Measurements from ENCODE around the gene OPRM1.

DNA sequence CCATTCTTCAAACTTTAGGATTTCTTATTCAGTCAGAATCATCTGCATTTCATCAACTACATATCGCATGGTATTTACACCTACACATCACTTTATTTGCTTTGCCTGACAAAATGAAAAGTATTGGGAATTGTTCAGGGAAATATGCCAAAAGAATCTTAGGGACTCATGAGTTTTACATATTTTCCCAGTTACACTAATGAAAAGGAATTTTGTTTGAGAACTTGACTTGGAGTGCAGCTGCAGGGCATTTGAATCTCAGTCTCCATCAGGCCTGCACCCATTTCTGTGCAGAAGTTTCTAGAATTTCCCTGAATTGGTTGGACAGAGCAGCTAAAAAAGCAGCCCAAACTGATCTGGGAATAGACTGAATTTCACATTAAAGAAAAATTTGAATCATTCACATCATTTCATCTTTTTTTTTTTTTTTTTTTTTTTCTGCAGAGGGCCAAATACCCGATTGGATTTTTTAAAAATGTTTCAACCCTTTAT, 65.4 kb downstream of the MTHFD1L start:
- PRO-cap, 3 experiments = no peak in any of the 3 experiments
- RAMPAGE, long total RNA, 4 experiments = no peak in any of the 4 experiments
- RRBS = no CpG with 5 or more reads among the region's 2 CpGs

GRCh38 chr6:150937091-150937471, 71.6 kb downstream of the MTHFD1L start:
- PRO-cap, 3 experiments = no peak in any of the 3 experiments
- RAMPAGE, long total RNA, 4 experiments = no peak in any of the 4 experiments
- RRBS = no CpG with 5 or more reads among the region's 16 CpGs

DNA sequence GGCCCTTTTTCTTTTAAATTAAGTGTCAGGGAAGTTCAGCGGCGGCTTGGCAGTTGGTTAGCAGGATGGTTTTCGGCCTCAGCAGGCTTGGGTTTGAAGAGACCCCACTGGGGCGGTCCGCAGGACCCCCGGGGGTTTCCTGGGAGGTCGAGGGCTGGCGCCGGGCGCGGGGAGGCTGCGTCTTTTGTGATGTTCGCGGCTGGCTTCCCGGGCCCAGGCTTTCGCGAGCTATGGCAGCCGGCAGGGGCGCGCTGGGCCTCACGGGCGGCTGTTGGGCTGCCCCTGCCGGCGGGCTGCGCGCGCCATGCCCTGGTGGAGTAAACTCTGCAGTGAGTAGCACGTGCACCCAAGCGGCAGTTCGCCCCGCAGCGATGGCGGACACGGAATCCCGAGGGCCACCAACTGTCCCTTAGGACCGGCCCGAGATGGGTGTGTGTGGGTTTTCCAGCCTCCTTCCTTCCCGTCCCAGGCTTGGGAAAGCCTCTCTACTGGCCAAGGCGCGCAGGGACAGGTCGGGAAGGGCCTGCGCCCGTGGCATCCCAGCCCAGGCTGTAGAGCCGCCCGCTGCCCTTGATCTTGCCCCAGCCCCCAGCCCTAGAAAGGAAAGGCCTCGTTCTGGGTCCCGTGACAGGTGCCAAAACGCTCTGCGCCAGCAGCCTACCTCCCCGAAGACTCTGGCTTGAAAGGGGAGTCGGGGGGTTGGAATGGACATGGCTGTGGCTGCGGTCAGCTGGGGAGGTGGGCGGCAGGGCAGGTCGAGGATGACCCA, 49.8 kb downstream of the ZBTB2 start:
- PRO-cap, 3 experiments = no peak in any of the 3 experiments
- RAMPAGE, long total RNA, 4 experiments = no peak in any of the 4 experiments
- RRBS = 96% methylated on average over 10 of the region's 54 CpGs

- PRO-cap, 3 experiments = no peak in any of the 3 experiments
- RAMPAGE, long total RNA, 4 experiments = no peak in any of the 4 experiments
- RRBS = no CpG with 5 or more reads among the region's 3 CpGs
These were observed 23.7 kb downstream of the ZBTB2 start for GRCh38 chr6:151367624-151368128.

DNA sequence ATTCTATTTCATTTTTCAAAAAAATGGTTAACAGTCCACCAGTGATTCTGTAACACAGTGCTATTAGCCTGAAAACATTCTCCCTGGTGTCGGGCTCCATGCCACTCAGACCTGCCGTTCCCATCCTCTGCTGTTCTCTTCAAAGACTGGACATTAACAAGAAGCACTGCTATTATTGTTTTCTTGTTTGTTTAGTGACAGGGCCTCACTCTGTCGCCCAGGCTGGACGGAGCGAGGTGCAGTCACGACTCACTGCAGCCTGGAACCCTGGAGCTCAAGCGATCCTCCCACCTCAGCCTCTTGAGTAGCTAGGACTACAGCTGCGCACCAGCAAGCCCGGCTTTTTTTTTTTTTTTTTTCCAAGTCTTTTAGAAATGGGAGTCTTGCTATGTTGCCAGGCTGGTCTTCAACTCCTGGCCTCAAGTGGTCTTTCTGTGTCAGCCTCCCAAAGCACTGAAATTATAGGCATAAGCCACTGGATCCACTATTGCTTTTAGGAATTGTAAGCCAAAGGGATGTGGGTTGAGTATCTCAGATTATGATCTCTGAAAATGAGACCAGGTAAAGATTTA, 9.5 kb downstream of the RMND1 start:
- PRO-cap, 3 experiments = no peak in any of the 3 experiments
- RAMPAGE, long total RNA, 4 experiments = no peak in any of the 4 experiments
- RRBS = no CpG with 5 or more reads among the region's 9 CpGs

- PRO-cap, 3 experiments = no peak in any of the 3 experiments
- RAMPAGE, long total RNA, 4 experiments = no peak in any of the 4 experiments
- RRBS = no CpG with 5 or more reads among the region's 3 CpGs
These were observed 149.2 kb upstream of the ESR1 start for GRCh38 chr6:151658233-151658637.

DNA sequence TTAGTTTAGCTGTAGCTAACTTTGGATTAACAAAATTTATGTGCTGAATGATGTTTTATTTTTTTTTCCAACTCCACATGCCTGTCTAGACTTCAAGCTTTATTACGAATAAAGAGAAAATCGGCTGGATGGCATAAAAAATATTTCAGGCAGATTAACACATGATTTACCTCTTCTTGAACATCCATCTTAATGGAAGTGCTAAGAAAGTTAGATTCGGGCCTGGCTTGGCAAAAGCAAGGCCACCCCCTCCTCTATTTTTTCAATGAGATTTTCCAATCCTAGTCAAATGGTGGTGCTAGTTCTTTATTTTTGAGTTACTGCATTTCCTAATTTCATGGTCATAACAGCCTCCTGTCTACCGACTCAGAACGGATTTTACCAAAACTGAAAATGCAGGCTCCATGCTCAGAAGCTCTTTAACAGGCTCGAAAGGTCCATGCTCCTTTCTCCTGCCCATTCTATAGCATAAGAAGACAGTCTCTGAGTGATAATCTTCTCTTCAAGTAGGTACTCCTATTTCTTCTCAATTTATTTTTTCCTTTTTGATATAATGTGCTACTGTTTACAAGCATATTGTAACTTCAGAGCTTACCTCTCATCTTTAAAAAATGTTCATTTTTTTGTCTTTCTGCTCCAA, 117.2 kb upstream of the ESR1 start:
- PRO-cap, 3 experiments = peak in 2 of 3 experiments; most common plus-strand start position 384 of the sequence (in 2)
- RAMPAGE, long total RNA, 4 experiments = start-site peak on the plus strand in 4 of 4 experiments, centred at positions 363 to 383 of the sequence, 19 to 108 reads per replicate
- RRBS = no CpG with 5 or more reads among the region's 6 CpGs

DNA sequence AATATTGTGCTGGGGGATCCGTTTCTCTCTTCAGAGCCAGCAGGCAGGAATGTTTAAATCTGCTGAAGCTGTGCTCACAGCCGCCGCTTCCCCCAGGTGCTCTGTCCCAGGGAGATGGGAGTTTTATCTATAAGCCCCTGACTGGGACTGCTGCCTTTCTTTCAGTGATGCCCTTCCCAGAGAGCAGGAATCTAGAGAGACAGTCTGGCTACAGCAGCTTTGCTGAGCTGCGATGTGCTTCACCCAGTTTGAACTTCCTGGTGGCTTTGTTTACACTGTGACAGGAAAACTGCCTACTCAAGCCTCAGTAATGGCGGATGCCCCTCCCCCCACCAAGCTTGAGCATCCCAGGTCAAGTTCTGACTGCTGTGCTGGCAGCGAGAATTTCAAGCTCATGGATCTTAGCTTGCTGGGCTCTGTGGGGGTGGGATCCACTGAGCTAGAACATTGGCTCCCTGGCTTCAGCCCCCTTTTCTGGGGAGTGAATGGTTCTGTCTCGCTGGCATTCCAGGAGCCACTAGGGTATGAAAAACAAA, 91.1 kb upstream of the ESR1 start:
- PRO-cap, 3 experiments = no peak in any of the 3 experiments
- RAMPAGE, long total RNA, 4 experiments = no peak in any of the 4 experiments
- RRBS = no CpG with 5 or more reads among the region's 7 CpGs

DNA sequence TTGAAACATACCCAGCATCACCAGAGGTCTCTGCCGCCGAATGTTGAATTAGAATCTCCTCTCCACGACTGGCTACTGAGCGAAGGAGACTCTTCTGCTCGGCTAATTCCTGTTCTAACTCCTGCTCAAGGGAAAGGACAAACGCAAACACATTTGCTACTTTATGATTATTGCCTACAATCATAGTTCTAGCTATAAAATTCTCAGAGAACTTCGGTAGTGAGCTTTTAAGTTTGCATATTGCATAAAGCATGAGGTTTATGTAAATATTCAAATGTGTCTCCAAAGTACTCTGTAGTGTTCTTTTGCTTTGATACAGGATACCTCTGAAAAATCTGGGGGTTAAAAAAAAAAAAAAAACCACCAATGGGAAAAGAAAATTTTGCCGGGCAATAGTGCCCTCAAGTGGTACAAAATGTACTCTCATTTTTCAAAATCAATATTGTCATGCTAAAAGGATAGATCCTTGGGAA, 369.1 kb downstream of the SYNE1 start:
- PRO-cap, 3 experiments = no peak in any of the 3 experiments
- RAMPAGE, long total RNA, 4 experiments = no peak in any of the 4 experiments
- RRBS = no CpG with 5 or more reads among the region's 8 CpGs

DNA sequence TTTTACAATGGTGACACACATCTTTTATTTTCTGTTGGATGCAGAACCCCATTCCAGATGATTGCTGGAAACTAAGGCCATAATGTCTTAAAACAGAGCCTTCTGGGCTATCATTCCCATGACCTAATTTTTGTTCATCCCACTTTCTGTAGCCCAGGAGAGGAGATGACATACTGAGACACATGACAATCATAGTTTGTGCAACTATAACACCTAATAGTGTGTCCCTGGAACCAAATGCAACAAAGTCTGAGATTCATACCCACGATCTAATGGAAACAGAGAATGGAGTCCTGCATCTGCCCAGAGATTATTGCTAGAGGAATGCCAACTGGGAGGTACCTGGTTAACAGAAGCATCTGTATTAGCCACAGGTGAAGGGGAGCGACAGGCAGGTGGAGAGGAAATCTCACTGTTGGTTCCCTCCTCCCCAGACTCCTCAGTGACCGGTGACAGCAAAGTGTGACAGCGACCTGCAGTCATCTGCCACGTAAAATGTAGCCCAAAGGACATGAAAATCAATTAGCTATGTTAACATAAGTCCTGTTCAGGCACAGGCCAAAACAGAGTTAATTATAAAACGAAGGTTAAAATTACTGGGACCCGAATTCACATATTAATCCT, 336.8 kb downstream of the SYNE1 start:
- PRO-cap, 3 experiments = no peak in any of the 3 experiments
- RAMPAGE, long total RNA, 4 experiments = no peak in any of the 4 experiments
- RRBS = no CpG with 5 or more reads among the region's 7 CpGs

- PRO-cap, 3 experiments = no peak in any of the 3 experiments
- RAMPAGE, long total RNA, 4 experiments = no peak in any of the 4 experiments
- RRBS = no CpG with 5 or more reads among the region's 2 CpGs
These were observed 312.1 kb downstream of the SYNE1 start for GRCh38 chr6:152325212-152325411.

GRCh38 chr6:152428024-152428639, 209.0 kb downstream of the SYNE1 start:
- PRO-cap, 3 experiments = no peak in any of the 3 experiments
- RAMPAGE, long total RNA, 4 experiments = no peak in any of the 4 experiments
- RRBS = no CpG with 5 or more reads among the region's 12 CpGs

GRCh38 chr6:152984467-152985235, 1.8 kb upstream of the FBXO5 start:
- PRO-cap, 3 experiments = no peak in any of the 3 experiments
- RAMPAGE, long total RNA, 4 experiments = no peak in any of the 4 experiments
- RRBS = no CpG with 5 or more reads among the region's 11 CpGs

DNA sequence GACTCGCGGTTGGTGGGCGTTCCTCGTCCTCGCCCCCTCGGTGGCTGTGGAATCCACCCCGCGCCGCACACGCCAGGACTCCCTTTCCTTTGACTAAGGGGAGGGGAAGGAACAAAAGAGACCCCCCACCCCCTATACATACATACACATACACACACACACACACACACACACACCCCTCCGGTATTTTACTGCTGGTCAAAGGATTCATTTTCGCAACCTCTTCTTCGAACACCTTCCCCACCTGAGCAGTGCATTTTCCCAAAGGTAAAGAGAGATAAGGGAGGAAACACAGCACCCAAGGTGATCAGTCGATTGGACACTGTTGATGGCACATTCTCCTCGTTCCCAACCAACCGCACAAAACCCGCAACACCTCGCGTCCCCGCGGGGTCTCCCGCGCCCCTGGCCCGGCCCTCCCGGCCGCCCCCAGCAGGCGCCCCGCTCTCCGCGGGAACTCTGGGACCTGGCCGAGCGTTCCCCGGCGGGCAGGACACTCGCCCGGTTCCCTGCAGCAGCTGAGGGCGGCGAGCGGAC, 680 bp downstream of the RGS17 start:
- PRO-cap, 3 experiments = no peak in any of the 3 experiments
- RAMPAGE, long total RNA, 4 experiments = no peak in any of the 4 experiments
- RRBS = 2% methylated on average over 13 of the region's 39 CpGs

GRCh38 chr6:153143262-153143820, 12.3 kb upstream of the RGS17 start:
- PRO-cap, 3 experiments = no peak in any of the 3 experiments
- RAMPAGE, long total RNA, 4 experiments = no peak in any of the 4 experiments
- RRBS = no CpG with 5 or more reads among the region's 8 CpGs

DNA sequence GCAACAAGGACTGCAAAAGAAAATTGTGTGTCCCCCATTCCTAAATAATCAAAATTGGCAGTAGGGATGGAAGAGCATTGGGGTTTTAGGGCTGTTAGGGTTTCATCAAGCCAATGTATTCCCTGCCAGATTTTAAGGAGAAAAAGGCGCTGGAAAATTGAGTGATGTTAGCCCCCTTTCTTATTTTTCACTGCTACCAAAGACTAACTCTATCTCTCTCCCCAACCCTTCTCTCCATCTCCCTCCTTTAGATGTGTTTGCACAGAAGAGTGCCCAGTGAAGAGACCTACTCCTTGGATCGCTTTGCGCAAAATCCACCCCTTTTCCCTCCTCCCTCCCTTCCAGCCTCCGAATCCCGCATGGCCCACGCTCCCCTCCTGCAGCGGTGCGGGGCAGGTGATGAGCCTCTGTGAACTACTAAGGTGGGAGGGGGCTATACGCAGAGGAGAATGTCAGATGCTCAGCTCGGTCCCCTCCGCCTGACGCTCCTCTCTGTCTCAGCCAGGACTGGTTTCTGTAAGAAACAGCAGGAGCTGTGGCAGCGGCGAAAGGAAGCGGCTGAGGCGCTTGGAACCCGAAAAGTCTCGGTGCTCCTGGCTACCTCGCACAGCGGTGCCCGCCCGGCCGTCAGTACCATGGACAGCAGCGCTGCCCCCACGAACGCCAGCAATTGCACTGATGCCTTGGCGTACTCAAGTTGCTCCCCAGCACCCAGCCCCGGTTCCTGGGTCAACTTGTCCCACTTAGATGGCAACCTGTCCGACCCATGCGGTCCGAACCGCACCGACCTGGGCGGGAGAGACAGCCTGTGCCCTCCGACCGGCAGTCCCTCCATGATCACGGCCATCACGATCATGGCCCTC, at the start of gene OPRM1:
Gene OPRM1, plus strand, starts transcription at position 331 of the 863 bp plus-strand sequence.
- PRO-cap, 3 experiments = no peak in any of the 3 experiments
- RAMPAGE, long total RNA, 4 experiments = no peak in any of the 4 experiments
- RRBS = 7% methylated on average over 8 of the region's 38 CpGs

DNA sequence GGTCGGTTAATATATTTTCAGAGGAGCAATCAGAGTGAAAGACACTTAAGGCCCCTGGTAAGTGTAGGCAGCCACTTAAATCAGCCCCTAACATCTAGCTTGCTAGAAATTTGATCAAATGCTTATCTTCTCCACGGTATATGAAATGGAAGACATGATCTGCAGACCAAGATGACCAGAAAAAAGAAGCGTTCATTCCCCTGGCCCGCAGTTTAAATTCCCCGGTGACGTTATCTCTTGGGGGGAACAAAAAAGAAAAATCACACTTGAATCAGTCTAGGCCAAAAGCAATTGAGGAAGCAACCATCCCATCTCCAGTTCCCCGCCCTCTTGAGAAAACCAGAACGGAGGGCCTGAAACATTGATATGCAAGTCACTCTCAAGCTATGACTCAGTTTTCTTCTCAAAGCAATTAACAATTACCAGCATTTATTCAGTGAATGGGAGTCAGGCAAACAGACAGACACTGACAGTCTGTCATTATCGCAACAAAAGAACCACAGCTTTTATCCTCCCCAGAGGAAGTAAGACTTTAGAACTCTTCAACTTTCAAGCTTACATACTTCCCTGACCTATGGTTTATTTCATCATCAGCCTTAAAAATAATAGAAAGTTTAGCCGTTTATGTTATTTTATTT, 100.8 kb downstream of the OPRM1 start:
- PRO-cap, 3 experiments = no peak in any of the 3 experiments
- RAMPAGE, long total RNA, 4 experiments = no peak in any of the 4 experiments
- RRBS = no CpG with 5 or more reads among the region's 10 CpGs

DNA sequence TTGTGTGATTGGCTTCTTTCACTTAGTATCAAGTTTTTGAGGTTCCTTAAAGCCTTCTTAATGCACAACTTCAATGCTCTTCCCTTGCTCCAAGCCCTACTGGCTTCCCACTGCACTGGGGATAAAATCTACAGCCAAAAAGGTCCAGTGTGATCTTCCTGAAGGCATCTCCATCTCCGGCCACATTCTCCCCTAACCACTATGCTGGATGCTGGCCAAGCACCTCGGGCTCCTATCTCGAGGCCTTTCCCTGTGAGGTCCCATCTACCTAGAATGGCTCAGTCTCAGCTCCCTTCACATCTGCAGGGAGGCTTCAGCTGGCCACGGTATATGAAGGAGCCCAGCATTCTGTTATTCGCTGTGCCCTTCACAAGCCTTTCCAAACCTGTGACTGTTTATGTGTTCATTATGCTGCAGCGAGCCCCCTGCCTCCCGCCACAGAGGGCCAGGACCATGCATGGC, 48.0 kb downstream of the CNKSR3 start:
- PRO-cap, 3 experiments = no peak in any of the 3 experiments
- RAMPAGE, long total RNA, 4 experiments = no peak in any of the 4 experiments
- RRBS = no CpG with 5 or more reads among the region's 7 CpGs

DNA sequence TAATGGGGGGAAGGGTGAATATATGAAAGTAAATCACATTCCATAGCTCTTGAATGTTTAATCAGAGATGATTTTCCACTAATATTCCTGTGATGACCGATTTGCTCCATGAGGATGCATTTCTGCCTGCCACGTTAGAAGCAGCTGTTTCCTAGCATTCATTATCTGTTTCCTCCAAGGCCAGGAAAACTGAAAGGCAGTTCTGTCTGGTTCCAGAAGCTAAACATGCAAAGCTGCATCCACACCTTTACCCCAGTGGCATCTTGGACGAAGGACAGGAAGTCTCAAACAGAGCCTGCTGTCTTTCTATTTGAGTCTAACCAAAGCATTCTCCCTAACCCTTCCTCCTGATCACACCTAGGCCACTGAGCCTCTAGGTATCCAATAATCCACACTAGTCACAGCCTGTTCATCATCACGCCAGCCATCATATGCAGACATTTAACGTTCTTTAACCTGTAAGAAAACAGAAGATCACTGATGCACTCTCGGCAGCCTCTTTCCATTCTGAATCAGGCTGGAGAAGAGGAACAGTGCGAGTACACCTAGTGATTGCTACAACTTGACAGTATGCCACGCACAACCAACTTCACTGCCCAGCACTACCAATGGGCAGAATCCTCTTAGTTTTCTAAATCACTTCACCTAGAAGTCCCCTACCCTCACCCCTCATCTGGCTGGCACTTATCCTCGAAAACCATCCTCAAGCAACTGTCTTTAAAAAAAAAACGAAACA, 27.5 kb downstream of the CNKSR3 start:
- PRO-cap, 3 experiments = no peak in any of the 3 experiments
- RAMPAGE, long total RNA, 4 experiments = no peak in any of the 4 experiments
- RRBS = no CpG with 5 or more reads among the region's 10 CpGs

DNA sequence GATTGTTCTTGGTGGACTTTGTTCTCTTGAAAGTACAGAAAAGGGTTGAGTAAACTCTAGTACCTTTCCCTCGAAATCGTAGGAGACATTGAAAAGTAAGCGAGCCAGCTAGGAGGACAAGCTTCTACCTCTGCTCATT, 1.5 kb downstream of the CNKSR3 start:
- PRO-cap, 3 experiments = no peak in any of the 3 experiments
- RAMPAGE, long total RNA, 4 experiments = no peak in any of the 4 experiments
- RRBS = no CpG with 5 or more reads among the region's 3 CpGs

Measured in adrenal gland (tissue), 7 donors.